Skeletal muscle tissue (tissue), 7 donors: ENCODE measurements around the genes GOLGA2, COQ4 and DOLK.

- PRO-cap, 3 experiments = peak in 3 of 3 experiments; most common plus-strand start chr9:128275751 (in 1); most common minus-strand start chr9:128275705 (in 2)
- RAMPAGE, long total RNA = start-site peak on the minus strand at chr9:128275941-128275954, 406 and 139 reads in 2 replicates
- RRBS, 2 experiments = 2 to 4% methylated on average over 17 to 20 of the region's 46 CpGs
Measured at GRCh38 chr9:128275509-128276107, at the start of gene GOLGA2. GOLGA2 (minus strand) TSS chr9:128276007.

DNA sequence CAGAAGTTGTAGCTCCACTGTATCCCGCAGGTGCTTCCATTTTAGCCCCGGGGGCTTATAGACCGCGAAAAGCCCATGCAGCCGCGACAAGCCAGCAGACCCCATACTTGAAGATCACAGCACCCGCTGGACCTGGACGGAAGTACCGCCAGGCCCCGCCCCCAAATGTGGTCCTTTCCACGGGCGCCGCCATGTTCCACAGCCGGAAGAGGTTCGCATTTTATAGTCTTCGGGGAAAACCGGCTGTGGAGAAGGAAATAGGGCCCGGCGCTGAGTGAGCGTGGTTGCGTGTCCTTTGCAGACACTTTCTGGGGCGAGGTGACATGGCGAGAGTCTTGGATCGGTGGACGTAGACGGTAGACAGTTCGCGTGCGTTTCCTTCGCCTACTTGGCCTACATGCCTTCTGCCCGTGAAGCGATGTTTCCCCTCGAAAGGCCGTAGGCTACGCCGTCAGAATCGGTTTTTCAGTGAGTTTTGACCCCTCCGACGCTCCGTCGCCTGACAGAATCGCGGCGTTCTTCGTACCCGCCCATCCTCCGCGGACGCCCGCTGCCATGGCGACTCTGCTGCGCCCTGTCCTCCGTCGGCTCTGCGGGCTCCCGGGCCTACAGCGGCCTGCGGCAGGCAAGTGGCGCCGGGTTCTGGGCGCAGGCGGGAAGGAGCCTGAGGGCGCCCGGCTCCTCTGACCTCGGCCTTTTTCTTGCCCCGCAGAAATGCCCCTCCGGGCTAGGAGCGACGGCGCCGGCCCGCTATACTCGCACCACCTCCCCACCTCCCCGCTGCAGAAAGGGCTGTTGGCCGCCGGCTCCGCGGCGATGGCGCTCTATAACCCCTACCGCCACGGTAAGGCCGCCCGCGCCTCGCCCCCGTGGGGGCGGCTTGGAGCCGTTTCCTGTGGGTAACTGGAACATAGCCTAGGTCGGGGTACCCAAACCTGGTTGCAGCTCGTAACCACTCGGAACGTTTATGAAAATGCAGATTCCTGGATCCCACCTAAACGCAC, at the start of gene COQ4:
Gene COQ4, plus strand, starts transcription at position 536 of the 1,004 bp plus-strand sequence.
- PRO-cap, 3 experiments = peak in 2 of 3 experiments; most common plus-strand start position 533 of the sequence (in 2); most common minus-strand start position 134 of the sequence (in 2)
- RAMPAGE, long total RNA = start-site peak on the minus strand centred at position 124 of the sequence, 31 bp wide, 102 and 96 reads in 2 replicates
- RRBS, 2 experiments = 2 to 3% methylated on average over 18 to 21 of the region's 94 CpGs

DNA sequence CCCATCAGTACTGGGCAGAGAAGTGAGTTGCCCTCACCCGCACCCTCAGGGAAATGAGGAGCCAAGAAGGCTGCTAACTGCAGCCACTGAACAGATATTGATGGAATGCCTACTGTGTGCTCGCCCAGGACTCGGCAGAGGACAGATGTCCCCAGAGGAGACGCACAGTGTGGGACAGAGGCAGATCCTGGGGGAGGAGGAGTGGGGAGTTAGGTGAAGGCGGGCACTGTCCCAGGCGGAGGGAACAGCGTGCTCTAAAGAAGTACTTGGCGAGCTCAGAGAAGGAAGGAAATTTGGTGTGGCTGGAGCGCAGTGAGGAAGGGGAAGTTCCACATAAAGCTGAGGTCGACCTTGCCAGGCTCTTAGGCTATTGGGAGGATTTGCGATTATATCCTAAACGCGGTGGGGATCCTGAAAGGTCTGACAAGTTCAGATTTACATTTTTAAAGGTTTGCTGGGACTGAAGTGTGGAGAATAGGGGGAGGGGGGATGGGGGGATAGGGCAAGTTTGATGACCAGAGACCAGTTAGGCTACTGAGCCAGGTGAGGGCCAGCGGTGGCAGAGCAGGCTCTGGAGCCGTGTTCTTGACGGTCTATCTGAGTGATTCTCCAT, 23.6 kb upstream of the CERCAM start:
- PRO-cap, 3 experiments = no peak in any of the 3 experiments
- RAMPAGE, long total RNA = no peak
- RRBS, 2 experiments = no CpG with 5 or more reads among the region's 16 CpGs

DNA sequence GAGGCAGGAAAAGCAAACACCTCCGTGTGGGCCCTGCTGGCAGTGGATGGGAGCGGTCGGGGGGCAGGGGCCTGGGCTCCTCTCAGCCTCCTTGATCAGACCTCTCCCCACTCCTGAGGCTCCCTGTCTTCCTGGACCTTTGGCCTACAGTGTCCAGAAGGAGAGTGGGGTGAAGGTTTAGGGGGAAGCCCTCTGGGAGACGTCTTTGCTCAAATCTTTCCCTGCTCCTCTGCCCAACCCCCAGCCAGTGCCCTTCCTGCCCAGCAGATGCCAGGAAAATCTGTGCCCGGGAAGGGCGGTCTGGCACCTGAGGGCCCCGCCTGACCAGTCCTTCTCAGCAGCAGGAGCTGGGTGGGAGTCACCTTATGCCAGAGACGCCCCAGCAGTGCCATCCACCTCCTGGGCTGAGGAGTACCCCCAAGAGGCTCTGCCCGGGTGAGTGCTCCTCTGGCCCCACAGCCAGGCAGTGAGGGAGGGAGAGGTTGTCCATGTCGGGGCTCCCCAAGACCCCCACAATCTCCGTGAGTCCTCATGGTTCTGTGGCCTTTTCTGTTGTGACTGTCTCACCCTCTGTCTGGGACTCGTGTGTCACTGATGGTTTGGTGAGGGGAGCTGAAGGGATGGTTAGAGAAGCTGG, 14.9 kb upstream of the CERCAM start:
- PRO-cap, 3 experiments = no peak in any of the 3 experiments
- RAMPAGE, long total RNA = no peak
- RRBS, 2 experiments = 70% methylated on average over 4 of the region's 12 CpGs; no CpG with 5 or more reads in 1 of the 2 experiments

DNA sequence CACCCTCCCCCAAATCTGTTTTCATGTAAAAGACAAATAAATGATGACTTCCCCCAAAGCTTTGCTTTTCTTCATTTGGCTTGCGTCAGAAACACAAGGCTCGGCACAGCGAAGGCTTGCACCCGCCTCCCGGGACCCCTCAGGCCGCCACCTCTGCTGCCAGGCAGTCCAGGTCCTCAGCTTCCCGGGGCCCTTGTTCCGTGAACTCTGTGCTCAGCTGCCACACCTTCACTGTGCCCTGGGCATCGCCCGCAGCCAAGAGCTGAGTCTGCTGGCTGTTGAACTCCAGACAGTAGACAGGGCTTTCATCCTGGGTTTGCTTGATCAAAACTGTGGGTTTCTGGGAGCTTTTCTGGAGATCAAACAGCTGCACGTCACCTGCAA, 23.1 kb downstream of the DYNC2I2 start:
- PRO-cap, 3 experiments = no peak in any of the 3 experiments
- RAMPAGE, long total RNA = no peak
- RRBS, 2 experiments = 90 to 93% methylated on average over 3 of the region's 11 CpGs

DNA sequence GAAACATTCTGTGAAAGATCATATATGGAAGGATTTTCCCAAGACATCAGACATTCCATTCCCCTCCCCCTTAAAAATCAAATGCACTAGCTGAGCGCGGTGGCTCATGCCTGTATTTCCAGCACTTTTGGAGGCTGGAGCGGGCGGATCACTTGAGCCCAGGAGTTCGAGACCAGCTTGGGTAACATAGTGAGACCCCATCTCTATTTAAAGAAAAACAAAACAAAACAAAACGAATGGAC, 1.0 kb downstream of the ZER1 start:
- PRO-cap, 3 experiments = no peak in any of the 3 experiments
- RAMPAGE, long total RNA = no peak
- RRBS, 2 experiments = no CpG with 5 or more reads among the region's 6 CpGs

DNA sequence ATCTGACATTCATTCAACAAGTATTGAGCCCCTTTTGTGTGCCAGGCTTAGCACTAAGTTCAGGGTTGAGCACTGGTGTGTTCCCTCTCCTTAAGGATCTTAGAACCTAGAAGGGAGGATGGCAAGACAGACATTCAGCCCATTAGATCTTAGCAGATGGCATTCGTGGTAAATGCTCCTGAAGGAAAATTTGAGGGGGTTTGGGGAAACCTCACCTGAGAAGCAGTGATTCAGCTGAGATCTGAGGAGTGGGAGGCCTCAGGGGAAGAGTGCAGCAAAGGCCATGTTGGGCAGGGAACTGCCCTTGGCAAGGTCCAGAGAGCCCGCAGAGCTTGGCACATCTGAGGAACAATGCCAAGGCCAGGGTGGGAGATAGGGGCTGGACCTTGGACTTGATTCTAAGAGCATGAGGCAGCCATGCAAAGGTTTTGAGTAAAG, 5.8 kb downstream of the TBC1D13 start:
- PRO-cap, 3 experiments = no peak in any of the 3 experiments
- RAMPAGE, long total RNA = no peak
- RRBS, 2 experiments = no CpG with 5 or more reads among the region's 2 CpGs

- PRO-cap, 3 experiments = no peak in any of the 3 experiments
- RAMPAGE, long total RNA = no peak
- RRBS, 2 experiments = no CpG with 5 or more reads among the region's 8 CpGs
Measured at GRCh38 chr9:128878281-128878913, 3.4 kb downstream of the KYAT1 start.

DNA sequence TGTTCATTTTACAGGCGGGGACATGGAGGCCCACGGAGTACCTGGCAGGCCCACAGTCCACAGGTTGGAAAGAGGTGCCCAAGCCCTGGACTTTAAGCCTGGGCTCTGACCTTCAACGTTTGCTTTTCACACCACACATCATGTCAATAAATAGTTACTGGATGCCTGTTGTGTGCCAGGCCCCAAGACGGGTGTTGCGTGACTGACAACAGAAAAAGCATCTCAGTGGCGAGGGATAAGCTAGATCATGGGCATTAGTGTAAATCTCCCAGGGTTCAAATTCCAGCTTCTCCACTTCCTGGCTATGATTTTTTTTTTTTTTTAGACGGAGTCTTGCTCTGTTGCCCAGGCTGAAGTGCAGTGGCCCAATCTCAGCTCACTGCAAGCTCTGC, 1.6 kb downstream of the KYAT1 start:
- PRO-cap, 3 experiments = no peak in any of the 3 experiments
- RAMPAGE, long total RNA = no peak
- RRBS, 2 experiments = no CpG with 5 or more reads among the region's 7 CpGs

DNA sequence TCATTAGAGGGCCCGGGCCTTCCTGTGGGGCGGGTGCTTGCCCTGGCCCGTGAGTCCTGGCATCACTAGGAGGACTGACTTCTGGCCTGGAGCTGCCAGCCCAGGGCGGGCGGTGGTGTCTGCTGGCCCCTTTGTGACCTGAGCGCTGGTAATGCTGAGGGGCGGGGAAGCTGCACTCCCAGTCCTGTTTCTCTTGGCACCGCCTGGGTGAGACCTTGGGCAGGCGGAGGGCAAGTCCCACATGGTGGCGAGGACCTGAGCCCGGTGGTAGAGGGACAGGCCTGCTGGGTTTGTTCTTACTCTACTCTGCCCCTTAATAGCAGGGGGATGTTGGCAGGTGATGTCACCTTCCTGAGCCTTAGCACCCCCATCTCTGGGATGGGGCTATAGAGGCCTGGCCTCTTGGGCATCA, 18.0 kb upstream of the PHYHD1 start:
- PRO-cap, 3 experiments = no peak in any of the 3 experiments
- RAMPAGE, long total RNA = no peak
- RRBS, 2 experiments = no CpG with 5 or more reads among the region's 11 CpGs

DNA sequence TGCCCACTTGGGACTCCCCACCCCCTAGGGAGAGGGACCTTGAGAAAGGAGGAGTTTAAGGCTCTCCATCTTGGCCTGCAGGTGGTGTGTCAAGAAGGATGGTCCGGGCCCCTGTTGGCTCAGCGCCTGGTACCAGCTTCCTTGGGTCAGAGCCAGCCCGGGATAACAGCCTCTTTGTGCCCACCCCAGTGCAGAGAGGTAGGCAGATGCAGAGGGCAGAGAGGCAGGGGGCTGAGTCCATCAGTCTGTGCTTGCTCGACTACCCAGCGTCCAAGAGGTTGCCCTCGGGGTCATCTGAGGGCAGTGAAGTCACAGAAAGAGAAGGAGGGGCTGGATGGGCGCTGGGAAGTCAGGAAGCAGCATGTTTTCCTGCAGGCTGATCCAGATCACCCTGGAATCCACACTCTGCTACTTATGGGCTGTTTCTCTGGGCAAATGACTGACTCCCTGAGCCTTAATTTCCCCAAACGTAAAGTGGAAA, 6.8 kb downstream of the DOLK start:
- PRO-cap, 3 experiments = peak in 1 of 3 experiments; most common plus-strand start position 384 of the sequence (in 1)
- RAMPAGE, long total RNA = no peak
- RRBS, 2 experiments = 43 to 45% methylated on average over 3 of the region's 8 CpGs

DNA sequence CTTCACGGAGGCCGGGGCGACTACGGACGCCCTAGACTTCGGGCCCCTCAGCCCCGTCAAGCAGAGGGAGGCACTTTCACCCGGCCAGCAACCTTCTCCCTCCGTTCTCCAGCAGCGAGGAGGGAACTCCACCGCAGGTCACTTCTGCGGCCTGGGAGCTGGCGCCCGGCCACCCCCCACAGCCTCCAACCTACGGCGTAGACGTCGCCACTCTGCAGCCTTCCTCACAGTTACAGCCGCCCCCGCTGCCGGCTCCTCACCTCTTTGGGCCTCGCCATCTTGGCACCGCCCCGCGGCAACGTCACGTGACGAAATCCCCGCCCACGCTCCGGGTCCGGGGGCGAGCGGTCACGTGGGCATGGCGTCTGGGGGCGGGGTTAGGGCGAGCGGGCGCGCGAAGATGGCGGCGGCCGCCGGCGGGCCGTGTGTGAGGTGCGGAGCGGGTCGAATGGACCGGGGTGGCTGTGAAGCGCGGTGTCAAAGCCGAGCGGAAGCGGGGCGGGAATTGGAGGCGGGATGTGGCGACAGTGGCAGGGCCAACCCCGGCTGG, at the start of gene DOLK:
Gene DOLK, minus strand, starts transcription at position 284 of the 550 bp plus-strand sequence.
- PRO-cap, 3 experiments = peak in 3 of 3 experiments; most common plus-strand start position 380 of the sequence (in 3); most common minus-strand start position 289 of the sequence (in 3)
- RAMPAGE, long total RNA = start-site peak on the plus strand centred at position 389 of the sequence, 18 bp wide, 253 and 207 reads in 2 replicates
- RRBS, 2 experiments = 2% methylated on average over 52 of the region's 61 CpGs

GRCh38 chr9:129069793-129070340, 11.0 kb upstream of the DOLPP1 start:
- PRO-cap, 3 experiments = no peak in any of the 3 experiments
- RAMPAGE, long total RNA = no peak
- RRBS, 2 experiments = no CpG with 5 or more reads among the region's 14 CpGs

- PRO-cap, 3 experiments = no peak in any of the 3 experiments
- RAMPAGE, long total RNA = no peak
- RRBS, 2 experiments = no CpG with 5 or more reads among the region's 16 CpGs
Measured at GRCh38 chr9:129235701-129236524, 57.9 kb upstream of the IER5L start.

- PRO-cap, 3 experiments = peak in 1 of 3 experiments; most common minus-strand start chr9:129262456 (in 1)
- RAMPAGE, long total RNA = no peak
- RRBS, 2 experiments = no CpG with 5 or more reads among the region's 10 CpGs
Measured at GRCh38 chr9:129262145-129262672, 84.1 kb upstream of the IER5L start.

DNA sequence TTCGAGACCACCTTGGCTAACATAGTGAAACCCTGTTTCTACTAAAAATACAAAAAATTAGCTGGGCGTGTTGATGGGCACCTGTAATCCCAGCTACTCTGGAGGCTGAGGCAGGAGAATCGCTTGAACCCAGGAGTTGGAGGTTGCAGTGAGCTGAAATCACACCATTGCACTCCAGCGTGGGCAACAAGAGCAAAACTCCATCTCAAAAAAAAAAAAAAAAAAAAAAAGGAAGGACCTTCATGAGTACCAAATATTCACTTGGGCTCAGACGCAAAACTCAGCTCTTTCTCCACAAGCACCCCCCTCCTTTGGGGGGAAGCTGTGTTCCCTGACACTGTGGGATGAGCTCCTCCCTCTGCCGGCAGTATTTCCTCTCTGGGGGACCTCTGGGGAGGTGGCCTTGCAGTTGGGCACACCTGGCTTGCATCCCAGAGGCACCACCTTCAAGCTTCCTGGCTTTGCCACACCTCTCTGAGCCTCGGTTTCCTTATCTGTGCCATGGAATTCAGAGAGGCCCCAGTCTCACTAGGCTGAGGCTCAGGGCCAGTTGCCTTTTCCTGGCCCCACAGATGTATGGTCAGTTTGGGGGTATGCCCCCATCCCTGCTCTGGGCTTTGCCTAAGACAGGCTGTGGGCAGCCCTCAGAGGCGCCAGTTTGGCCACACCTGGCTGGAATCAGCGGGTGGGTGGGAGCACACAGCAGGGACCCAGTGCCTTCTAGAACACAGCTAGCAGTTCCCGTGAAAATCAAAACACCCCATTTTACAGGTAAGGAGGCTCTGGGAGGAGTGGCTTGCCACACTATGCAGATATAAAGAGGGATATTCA, 157.4 kb upstream of the IER5L start:
- PRO-cap, 3 experiments = peak in 1 of 3 experiments; most common minus-strand start position 313 of the sequence (in 1)
- RAMPAGE, long total RNA = no peak
- RRBS, 2 experiments = no CpG with 5 or more reads among the region's 10 CpGs

GRCh38 chr9:129401770-129402891, 218.8 kb downstream of the C9orf50 start:
- PRO-cap, 3 experiments = no peak in any of the 3 experiments
- RAMPAGE, long total RNA = no peak
- RRBS, 2 experiments = 19 to 21% methylated on average over 6 of the region's 26 CpGs

DNA sequence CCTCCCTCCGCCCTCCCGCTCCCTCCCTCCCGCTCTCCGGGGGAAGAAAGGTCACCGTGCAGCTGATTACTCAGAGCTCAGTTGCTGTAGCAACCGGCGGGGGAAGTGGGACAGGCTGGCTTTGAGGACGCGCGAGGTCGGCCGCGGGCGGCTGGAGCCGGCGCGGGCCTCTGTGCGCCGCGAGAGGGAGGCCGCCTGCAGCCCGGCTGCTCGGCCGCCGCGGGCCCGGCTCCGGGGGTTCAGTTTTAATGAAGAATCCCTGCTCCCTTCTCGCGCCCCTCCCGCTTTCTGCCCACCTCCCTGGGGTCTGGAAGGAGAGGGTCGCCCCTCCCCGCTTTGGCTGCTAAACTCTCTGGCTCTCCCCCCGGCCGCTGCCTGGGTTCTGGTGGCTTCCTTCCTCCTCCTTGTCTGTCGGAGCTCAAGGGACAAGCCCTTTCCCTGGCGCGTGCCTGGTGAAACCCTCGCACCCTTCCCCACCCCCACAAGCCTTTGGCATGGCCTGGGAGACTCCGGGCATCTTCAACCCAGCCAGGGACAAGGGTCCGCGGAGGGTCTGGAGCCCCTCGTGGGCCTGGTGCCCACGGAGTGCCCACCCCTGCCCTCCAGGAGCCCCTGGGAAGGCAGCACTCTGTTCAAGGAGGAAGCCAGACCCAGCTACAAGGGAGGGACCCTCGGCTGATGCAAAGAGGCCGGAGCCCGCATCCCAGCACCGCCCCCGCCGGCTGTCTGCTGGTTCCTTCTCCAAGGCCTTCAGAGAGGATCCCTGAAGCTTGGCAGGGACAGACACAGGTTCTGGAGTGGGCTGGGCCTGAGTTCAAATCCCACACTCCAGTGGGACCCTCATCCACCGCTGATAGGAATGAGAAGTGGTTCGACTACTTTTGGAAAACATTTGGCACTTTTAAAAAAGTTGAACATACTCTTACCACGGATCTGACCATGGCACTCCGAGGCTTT, 160.2 kb downstream of the C9orf50 start:
- PRO-cap, 3 experiments = peak in 3 of 3 experiments; most common plus-strand start position 80 of the sequence (in 1); most common minus-strand start position 384 of the sequence (in 2)
- RAMPAGE, long total RNA = no peak
- RRBS, 2 experiments = 2 to 4% methylated on average over 19 to 23 of the region's 54 CpGs

GRCh38 chr9:129483980-129484406, 136.9 kb downstream of the C9orf50 start:
- PRO-cap, 3 experiments = no peak in any of the 3 experiments
- RAMPAGE, long total RNA = no peak
- RRBS, 2 experiments = no CpG with 5 or more reads among the region's 8 CpGs

DNA sequence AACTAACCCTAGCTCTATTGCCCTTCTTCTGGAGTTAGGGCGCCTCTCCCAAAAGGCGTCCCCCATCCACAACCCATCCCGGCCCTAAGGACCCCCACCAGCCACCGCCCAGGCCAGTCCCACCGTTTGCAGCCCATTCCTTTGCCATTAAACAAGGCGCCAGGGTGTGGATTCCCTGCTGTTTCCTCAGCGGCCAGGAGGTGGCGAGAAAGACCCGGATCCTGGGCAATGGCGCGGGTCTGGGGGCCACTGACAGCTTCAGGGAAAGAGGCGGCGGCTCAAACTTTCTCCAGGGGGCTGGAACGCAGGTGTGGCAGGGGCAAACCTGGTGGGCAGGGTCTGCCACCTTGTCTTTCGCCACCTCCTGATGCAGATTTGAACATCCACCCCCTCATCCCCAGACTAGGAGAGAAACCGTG, 9.8 kb downstream of the C9orf50 start:
- PRO-cap, 3 experiments = peak in 1 of 3 experiments; most common plus-strand start position 228 of the sequence (in 1)
- RAMPAGE, long total RNA = no peak
- RRBS, 2 experiments = 0 to 2% methylated on average over 2 to 6 of the region's 16 CpGs